Peripheral blood mononuclear cell (primary cell): ENCODE measurements around the gene CELF5.

DNA sequence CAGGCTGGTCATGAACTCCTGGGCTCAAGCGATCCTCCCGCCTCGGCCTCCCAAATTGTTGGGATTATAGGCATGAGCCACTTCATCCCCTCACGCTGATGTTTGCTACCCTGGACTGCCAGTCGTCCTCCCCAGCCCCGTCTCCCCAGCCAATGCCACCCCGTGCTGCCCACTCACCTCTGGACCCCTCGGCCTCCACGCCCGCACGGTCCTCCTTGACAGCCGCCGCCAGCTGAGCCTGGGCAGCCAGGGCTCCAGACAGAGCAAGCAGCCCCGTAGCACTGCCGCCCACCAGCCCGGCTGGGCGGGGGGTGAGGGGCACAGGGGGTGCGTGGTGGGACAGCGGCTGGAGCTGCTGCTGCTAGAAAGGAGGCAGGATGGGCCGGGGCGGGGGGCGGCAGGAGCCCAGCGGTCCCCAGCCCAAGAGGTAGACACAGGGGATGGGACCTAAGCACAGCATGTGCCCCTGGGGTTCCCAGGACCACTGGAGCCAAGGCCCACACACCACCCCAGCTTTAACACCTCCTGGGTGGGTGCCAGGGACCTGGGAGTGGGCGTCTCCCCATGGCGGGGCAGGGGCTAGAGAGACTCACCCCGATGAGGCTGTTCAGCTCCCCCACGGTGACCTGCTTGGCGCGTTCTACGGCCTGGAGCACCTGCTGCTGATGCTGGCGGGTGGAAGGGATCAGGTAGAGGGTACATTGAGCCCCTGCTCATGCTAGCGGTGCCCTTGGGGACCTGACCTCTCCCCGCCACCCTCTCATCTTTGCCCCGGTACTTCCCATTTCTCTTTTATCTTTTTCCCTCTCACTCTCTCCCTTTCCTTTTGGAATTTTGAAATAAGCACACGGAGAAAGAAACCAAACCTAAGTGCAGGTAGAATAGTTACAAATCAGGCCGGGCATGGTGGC is 9.7 kb downstream of the TLE2 start:
- PRO-cap, 8 experiments = no peak in any of the 8 experiments

DNA sequence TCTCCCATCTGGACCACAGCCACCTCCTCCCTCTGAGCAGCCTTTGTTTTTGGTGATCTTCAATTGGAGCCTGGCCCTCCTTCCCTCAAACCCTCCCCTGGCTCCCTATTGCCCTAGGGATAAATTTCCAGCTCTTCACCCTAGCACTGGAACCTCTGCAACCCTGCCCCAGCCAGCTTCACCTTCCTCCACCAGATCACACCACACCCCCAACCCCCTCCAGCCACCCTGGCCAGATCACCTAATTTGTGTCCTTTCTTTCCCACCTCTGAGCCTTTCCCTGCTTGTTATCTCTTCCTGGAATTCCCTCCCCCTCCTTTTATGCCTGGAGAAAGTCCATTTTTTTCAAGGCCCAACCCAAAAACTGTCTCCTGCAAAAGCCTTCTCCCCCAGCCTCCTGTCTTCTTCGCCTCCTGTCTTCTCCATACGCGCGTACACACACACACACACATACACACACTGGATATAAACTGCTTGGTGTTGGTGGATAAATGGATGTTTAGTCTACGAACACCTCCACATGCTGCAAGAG is 5.2 kb upstream of the TLE2 start:
- PRO-cap, 8 experiments = no peak in any of the 8 experiments

- PRO-cap, 8 experiments = peak in 7 of 8 experiments; most common plus-strand start chr19:3133818 (in 5); most common minus-strand start chr19:3133525 (in 4)
Measured at GRCh38 chr19:3133325-3134163, 2.3 kb upstream of the GNA15 start.

- PRO-cap, 8 experiments = peak in 6 of 8 experiments; most common plus-strand start chr19:3155353 (in 3); most common minus-strand start chr19:3155117 (in 2)
Measured at GRCh38 chr19:3154816-3155525, 19.1 kb downstream of the GNA15 start.

DNA sequence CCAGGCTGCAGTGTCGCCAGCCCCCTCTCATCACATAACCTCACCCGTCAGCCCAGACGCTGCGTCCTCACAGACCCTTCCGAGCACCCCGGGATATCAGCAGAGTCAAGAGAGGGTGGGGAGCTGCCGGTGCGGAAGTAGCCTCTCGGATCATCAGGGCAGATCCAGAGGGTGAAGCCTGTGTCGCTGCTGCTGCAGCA is 10.8 kb downstream of the NCLN start:
- PRO-cap, 8 experiments = peak in 2 of 8 experiments; most common plus-strand start position 107 of the sequence (in 2)

GRCh38 chr19:3224308-3225432 is at the start of gene CELF5:
Gene CELF5, plus strand, starts transcription at chr19:3224661.
- PRO-cap, 8 experiments = no peak in any of the 8 experiments

DNA sequence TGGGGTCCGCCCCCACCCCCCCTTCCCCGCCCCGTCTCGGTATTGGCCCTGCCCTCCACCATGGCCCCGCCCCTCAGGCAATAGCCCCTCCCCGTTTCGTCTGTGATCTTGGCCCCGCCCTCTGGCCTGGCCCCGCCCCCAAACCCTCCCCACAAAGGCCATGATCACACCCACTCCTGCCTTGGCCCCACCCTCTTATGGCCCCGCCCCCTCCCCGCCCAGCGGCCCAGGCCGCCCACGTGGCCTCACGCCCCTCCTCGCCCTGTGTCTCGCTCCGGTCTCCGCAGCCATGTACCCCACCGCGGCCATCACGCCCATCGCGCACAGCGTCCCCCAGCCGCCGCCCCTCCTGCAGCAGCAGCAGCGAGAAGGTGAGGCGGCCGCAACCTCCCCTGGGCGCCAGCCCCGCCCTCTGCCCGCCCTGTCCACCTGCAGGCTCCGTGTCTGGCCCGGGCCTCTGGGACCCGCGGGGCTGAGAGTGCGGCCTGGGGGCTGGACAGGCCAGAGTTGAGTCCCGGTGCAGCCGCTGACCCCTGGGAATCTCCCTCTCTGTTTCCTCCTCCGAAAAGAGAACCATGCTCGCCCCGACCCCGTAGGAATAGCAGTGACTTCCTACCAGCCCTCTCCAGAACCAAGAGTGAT is 61.3 kb downstream of the CELF5 start:
- PRO-cap, 8 experiments = no peak in any of the 8 experiments

DNA sequence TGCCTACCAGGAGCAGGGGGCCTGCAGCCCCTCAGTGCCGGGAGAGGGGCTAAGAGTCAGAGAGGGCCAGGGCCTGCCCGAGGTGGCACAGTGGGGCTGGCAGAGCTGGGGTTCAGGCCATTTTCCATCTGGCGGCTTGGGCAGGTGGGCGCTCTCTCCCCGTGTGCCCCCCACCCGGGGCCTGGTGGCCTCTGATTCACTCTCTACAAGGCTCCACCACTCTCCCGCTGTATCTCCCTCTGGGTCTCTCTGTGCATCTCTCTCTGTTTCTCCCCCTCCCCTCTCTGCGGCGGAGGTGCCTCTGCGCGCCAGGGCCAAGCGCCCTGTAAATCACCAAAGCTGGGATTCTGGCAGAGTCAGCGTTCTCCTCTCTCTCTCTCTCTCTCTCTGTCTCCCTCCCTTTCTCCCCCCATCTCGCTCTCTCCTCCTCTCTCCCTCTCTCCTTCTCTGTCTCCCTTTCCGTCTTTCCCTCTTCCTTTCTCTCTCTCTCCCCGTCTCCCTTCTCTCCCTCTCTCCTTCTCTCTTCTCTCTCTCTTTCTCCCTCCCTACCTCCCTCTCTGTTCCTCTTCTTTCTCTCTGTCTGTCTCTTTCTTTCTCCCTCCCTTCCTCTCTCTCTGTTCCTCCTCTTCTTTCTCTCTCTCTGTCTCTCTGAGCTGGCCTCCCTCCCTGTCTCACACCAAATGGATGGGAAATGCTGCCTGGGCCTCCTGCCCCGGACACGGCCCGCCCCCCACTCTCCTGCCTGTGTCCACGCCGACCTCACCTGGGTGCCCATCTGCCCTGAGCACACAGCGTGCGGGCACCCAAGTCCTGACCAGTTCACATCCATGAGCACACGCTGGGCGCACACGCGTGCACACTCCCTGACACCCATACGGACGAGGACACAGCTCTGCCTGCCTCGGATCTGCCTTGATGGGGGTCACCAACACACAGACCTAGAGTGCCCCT is 4.0 kb downstream of the NFIC start:
- PRO-cap, 8 experiments = no peak in any of the 8 experiments

DNA sequence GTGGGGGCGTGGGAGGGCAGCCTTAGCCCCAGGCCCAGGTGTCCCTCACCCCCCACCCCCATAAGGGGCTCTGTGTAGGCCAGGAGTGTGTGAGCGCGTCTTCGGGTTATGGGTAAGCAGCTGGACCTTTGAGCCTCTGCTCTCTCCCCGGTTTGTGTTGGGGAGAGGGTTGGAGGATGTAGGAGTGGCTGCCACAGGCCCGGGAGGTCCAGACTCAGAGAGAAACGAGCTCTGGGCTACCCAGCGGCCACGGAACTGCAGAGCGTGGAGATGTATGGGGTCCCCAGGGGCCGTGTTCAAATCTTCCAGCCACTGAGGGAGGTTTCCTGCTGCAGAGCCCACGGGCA is 23.0 kb downstream of the SMIM24 start:
- PRO-cap, 8 experiments = no peak in any of the 8 experiments

GRCh38 chr19:3466664-3467538 is 13.4 kb downstream of the SMIM24 start:
- PRO-cap, 8 experiments = no peak in any of the 8 experiments

DNA sequence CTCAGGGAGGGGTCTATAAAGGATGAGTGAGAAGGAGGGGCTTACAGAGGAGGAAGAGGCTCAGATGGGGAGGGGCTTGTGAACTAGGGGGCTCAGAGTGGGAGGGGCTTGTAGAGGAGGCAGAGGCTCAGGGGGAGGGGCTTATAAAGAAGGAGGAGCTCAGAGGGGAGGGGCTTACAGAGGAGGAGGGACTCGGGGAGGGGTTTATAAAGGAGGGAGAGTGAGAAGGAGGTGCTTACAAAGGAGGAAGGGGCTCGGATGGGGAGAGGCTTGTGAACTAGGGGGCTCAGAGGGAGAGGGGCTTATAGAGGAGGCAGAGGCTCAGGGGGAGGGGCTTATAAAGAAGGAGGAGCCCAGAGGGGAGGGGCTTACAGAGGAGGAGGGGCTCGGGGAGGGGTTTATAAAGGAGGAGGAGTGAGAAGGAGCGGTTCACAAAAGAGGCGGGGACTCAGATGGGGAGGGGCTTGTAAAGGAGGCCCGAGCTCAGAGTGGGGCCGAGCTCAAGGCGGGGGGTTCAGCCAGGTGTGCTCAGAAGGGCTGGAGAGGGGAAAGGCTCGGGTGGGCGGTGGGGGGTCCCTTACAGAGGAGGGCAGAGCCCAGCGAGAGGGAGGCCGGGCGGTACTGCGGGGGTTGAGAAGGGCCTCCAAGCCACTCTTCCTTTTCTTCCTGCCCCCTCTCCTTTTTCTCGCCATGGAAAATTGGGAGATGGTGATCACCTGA is 535 bp downstream of the SMIM24 start:
- PRO-cap, 8 experiments = no peak in any of the 8 experiments

DNA sequence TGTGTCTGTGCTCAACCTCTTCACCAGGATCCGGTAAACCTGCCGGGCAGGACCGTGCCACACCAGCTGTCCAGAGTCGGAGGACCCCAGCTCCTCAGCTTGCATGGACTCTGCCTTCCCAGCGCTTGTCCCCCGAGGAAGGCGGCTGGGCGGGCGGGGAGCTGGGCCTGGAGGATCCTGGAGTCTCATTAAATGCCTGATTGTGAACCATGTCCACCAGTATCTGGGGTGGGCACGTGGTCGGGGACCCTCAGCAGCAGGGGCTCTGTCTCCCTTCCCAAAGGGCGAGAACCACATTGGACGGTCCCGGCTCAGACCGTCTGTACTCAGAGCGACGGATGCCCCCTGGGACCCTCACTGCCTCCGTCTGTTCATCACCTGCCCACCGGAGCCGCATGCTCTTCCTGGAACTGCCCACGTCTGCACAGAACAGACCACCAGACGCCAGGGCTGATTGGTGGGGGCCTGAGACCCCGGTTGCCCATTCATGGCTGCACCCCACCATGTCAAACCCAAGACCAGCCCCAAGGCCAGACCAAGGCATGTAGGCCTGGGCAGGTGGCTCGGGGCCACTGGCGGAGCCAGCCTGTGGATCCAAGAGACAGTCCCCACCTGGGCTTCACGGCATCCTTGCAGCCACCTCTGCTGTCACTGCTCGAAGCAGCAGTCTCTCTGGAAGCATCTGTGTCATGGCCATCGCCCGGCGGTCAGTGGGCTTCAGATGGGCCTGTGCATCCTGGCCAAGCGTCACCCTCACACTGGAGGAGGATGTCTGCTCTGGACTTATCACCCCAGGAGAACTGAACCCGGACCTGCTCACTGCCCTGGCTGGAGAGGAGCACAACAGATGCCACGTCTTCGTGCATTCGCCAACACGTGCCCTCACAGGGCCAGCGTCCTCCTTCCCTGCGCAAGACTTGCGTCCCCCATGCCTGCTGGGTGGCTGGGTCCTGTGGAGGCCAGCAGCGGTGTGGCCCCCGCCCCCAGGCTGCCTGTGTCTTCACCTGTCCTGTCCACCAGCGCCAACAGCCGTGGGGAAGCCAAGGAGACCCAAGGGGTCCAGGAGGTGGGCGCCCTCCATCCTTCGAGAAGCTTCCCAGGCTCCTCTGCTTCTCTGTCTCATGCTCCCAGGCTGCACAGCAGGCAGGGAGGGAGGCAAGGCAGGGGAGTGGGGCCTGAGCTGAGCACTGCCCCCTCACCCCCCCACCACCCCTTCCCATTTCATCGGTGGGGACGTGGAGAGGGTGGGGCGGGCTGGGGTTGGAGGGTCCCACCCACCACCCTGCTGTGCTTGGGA is 3.7 kb upstream of the TEKTIP1 start:
- PRO-cap, 8 experiments = peak in 2 of 8 experiments; most common plus-strand start position 933 of the sequence (in 2); most common minus-strand start position 449 of the sequence (in 1)

GRCh38 chr19:3542615-3543979 is 4.1 kb downstream of the TEKTIP1 start:
- PRO-cap, 8 experiments = peak in 1 of 8 experiments; most common plus-strand start chr19:3543785 (in 1); most common minus-strand start chr19:3543554 (in 1)

DNA sequence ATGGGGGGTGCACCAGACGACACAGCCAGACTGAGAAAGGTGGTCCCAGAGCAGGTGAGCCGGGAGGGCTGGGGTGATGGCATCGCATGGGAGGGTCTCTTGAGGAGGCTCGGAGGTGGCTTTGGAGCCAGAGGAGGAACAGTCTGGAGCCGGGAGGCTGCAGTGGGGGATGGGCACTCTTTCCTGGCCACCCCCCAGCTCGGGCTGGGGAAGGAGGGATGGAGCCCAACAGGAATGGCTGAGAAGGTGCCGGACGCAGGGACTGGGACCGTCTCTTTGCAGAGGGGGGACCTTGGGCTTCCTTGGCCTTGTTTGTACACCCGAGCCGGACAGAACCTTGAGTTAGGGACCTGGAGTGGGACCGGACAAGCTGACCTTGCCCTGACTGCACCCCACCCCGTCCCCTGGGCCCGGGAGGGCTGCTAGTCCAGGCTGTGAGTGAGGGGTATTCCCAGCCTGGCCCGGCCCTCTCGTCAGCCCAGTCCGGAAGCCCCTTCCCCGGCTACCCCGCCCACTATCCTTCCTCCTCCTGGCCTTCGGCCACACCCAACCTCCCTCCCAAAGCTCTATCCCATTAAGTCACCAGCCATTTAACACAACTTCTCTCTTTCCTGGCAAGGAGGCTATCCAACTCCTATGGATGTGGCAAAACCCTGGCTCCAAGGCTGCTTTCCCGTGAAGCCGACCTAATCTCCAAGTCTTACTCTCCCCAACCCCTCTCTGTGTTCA is 845 bp upstream of the TBXA2R start:
- PRO-cap, 8 experiments = no peak in any of the 8 experiments

DNA sequence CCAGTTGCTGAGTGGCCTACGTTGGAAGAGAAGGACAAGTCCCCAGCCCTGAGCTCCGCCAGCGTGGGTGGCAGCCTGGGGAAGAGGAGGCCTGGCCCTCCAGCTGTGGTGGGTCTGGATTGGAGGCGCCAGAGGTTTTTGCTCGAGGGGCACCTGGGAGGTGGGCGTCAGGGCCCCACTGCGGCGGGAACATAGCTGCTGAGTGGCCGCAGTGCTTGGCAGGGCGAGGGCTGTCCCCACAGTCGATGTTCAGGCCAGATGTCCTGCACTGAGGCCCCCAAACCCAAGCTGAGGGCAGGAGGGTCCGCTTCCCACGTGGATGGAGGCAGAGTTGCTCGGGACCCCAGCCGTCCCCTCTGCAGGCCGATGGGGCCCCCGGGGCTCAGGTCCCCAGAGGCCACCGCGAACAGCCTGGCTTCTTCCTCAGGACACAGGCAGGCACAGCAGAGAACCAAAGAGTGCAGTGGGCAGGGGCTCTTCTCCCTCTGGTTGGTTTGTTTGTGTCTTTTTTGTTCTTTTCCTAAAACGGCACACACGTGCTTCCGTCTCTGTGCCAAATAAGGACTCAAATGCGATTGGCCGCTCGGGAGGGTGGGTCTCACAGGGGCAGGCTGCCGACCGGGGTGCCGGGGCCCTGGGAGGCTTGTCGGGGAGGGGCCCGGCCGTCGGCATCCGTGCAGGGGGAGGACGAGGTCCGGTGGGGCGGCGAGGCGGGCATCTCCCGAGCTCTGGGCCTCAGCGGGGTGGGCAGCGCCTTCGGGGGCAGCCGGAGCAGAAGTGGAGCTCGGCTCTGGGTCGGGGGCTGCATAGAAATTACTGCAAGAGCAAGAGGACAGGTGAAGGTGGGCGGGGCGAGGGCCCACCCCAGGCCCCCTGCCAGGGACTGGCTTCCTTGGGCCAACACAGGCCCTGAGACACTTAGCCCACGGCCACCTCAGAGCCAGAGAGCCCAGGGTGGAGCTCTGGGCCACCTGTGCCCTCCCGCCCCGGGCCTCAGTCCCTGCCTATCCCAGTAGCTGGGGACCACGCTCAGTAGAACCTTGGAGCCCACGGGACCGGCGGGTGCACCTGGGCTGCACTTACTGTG is 6.1 kb upstream of the CACTIN start:
- PRO-cap, 8 experiments = no peak in any of the 8 experiments

GRCh38 chr19:3648192-3648812 is 21.7 kb upstream of the CACTIN start:
- PRO-cap, 8 experiments = no peak in any of the 8 experiments

- PRO-cap, 8 experiments = no peak in any of the 8 experiments
Measured at GRCh38 chr19:3688267-3689150, 11.8 kb downstream of the PIP5K1C start.

DNA sequence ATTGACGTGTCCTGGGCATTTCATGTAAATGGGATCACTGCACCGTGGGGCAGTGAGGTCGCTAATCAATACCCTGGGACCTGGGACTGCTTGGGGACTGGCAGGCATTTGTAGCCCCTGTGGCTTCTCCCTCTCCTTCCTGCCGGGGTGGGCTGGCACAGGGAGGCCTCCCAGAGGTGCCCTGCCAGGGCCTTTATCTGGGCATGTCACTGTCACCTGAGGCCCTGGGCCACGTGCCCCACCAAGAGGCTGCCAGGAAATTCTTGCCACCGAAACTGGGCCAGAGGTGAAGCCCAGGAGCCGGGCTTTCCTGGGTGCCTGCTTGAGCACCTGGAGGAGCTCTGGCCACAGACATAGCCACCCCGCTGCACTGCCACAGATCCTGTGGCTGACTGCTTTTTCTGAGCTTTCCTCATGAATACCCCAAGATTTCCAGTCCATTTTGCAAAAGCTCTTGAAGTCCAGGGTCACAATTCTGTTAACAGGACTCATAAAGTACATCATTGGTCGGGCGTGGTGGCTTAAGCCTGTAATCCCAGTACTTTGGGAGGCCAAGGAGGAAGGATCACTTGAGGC is 1.7 kb upstream of the NMRK2 start:
- PRO-cap, 8 experiments = no peak in any of the 8 experiments

GRCh38 chr19:4012912-4013316 is 5.4 kb downstream of the PIAS4 start:
- PRO-cap, 8 experiments = no peak in any of the 8 experiments

DNA sequence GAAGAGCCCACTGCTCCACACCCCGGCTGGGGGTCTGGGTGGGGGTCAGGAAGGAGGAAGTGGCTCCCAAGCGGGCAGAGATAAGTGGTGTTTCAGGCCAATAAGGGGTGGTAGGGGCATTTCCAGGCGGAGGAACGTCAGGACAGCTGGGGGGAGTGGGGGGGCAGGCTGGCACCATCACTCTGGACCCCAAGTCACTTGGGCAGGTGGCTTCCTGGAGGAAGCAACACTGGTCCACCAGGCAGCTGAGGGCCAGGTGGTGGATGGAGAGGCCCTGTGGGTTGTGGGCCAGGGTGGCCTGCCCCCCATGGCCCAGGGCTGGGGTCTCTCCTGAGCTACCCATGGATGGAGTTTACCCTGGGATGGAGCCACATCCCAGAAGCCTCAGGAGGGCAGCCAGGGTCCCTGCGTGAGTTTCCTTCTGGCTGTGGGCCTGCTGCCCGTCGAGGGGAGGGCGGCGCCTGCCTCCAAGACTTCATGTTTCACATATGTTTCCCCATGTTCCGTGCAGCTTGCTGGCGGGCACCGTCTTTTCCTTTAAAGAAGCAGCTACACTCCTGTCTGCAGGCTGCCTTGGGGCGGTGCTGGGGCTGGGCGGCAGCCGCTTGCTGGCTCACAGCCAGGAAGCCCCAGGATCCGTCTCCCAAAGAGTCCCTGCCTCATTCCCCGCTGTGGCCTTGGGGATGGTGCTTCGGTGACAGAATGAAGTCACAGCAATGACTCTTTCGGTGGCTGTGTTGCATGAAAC is 24.7 kb downstream of the PIAS4 start:
- PRO-cap, 8 experiments = peak in 3 of 8 experiments; most common plus-strand start position 100 of the sequence (in 1); most common minus-strand start position 136 of the sequence (in 3)